ENCODE measurements around the gene TIGAR.

- PRO-cap = no peak
- CAGE, long polyA plus RNA = no peak
Observed at GRCh38 chr12:3474292-3474702, 16.7 kb upstream of the PRMT8 start.

DNA sequence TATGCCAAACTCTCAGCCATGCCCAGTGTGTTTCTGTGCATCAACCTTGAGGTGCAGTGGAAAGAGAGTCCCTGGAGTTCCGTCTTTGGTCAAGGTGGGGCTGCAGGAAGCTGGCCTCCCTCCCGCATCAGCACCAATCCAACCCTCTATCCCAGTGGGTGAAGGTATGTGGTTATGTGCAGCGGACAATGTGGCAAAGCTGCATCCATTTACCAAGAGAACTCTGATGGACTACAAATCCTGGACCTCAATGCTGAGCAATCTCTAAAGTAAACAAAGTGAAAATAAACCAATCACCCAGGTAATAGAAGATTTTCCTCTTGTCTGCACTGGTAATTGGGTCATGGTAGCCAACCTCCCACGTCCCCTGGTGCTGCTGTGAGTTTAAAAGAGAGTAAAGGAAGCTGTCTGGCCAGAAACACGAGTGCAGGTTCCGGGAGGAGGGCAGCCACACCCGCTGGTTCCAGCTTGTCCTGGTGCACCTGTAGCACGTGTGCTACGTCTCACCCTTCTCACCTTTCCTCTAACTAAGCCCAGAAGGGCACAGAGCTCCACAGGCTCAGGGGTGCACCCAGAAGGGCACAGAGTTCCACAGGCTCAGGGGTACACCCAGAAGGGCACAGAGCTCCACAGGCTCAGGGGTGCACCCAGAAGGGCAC, 5.5 kb downstream of the CRACR2A start:
- PRO-cap = no peak
- CAGE, long polyA plus RNA = no peak

GRCh38 chr12:3838683-3839107, 34.5 kb downstream of the PARP11 start:
- PRO-cap = no peak
- CAGE, long polyA plus RNA = no peak

- PRO-cap = no peak
- CAGE, long polyA plus RNA = no peak
Observed at GRCh38 chr12:3868910-3869646, 4.1 kb downstream of the PARP11 start.

DNA sequence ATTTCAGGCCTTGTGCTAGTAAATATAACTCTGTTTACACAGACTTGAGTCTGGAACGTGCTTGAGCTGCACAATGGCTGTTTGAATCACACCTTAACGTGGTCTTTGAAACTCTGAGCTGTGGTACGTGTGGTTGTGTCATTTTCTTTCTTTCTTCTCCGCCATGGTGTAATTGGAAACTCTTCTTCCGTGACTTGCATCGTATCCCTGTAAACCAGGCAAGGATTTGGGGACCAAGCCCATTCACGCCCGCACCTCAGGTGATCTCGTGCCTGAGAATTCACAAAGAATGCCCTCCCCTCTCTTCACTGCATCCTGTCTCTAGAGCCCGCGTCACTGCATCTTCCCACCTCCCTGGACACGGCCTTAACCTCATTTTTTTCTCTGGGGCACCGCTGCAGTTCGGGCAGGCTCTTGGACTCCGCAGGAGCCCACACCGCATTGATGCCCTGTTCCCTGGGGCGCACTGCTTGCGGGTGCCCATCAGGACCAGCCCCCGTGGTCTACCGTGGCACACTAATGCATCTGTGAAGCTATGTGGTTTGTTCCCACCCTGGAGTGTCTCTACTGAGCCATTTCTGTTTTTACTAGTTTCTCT, 78.4 kb upstream of the PARP11 start:
- PRO-cap = no peak
- CAGE, long polyA plus RNA = no peak

- PRO-cap = no peak
- CAGE, long polyA plus RNA = no peak
Observed at GRCh38 chr12:4117995-4118448, 155.5 kb upstream of the CCND2 start.

DNA sequence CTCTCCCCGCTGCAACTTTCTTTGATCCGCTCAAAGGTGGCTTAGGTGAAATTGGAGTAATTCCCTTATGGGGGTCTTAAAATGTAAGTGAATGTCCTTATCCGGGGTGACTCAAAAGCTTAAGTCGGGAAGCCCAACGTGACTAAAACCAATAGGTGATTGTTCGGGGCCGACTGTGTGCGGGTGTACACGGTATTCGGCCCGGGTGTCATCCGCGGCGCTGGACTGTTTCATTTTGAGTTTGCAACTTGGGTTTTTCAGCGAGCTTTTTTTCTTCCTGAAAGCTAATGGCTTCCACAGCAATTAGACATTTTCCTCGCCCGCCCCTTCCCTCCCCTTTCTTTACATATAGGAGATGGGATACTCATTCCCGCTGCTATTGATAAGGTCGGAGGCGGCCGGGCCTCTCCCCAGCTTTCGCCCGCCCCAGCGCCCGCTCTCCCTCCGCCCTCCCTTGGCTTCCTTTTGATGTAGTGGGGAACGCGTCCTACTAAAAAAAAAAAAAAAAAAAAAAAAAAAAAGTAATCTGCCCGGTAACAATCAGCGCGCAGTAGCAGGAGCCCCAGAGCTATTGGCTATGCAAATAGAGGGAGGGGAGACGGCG, 1.9 kb upstream of the CCND2 start:
- PRO-cap = bidirectional peak, plus-strand start at position 234 of the sequence, minus-strand start at position 232 of the sequence; bidirectional peak, plus-strand start outside the sequence, minus-strand start at position 467 of the sequence
- CAGE, long polyA plus RNA = no peak

DNA sequence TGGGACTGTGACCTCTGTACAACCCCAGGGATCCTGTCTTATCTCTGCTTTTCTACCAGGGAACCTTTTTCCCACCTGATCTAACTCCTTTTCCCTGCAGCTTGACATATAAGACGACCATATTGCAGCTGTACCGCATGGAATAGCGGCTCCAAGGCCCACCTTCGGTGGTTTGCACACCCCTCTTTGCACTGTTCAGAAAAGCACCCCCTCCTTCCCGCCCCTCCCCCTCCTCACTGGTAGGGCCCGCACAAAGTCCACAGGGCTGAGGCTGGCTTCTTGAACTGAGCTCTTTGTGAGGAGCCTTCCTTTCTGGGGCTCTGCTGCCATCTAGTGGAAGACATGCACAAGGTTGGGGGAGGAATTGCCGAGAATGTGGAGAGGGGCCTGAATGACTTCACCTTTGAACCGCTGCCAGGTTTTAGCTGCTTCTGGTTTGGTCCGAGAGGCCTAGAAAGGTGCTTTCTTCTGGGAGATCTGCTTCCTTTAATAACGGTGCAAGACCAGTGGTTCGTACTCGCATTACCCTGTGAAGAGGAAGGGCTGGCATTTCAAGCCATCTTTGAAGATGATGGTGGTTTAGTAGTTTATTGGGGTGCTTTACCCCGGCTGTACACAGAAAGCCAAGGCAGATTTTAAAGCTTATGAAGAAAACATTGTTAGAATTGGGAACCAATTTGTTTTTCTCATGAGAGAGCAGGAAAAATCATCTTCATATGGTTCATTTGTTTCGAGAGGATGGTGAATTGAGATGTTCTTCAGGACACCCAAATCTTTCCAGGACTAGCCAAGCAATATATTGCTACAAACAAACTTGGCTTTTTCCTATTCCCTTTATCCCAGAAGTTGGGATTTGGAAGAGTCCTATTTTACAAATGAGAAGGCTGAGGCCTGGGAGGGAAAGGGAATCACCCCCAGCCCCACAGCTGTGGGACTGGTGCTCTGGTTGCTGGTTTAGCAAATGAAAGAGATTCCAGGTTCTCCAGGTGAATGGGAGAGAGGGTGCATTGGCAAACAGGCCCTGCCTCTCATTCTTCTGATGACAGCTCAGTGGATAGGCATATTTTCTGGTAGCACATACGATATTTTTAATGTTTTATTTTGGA, 3.6 kb downstream of the CCND2 start:
- PRO-cap = no peak
- CAGE, long polyA plus RNA = no peak

DNA sequence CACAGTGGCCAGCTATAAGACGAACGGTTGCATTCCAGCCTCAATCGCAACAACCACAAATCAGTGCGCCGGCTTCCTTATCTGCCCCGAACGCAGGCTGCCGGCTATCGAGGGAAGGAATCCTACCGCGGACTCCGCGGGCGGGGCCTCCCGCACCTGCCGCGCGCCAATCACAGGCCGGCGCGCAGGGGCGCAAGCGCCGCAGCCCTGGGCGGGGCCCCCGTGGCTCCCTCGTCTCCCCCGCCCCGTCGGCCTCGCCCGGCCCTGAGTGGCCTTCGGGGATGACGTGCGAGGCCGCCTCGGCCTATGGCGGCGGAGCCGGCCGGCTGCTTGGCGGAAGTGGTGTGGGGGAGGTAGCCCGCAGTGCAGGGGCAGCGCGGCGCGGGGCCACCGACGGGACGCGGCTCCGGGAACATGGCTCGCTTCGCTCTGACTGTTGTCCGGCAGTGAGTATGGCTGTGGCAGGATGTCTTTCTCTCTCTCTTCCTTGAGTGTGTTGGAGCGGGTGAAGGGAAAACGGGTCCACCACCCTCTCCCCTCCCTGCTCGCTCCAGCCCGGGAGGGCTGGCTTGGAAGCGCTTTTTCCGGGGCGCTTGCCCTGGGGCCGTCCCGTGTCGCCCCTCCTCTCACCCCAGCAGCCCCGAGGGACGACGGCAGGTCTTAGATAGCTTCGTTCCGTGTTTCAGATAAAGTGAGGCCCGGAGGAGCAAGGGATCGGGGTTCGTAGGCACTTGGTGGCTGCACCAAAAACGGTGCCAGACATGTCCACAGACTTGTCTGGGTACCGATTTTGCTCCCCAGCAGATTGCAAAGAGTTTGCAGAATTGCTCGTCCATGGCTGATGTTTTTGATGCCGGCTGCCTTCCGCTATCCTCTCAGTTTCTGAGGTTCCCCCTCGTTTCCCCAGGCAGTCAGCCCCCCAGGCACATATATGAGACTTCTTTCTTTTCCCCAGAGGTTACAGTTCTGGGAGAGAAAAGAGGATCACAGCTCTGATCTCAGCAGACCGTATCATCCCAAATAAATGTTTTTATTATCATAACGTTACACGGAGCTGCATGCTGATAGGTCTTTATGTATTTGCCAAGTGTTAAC, at the start of gene TIGAR:
Gene TIGAR (plus strand): TSS at position 356 of the 1,095 bp plus-strand sequence.
- PRO-cap = bidirectional peak, plus-strand start at position 363 of the sequence, minus-strand start at position 92 of the sequence; bidirectional peak, plus-strand start at position 689 of the sequence, minus-strand start at position 633 of the sequence
- CAGE, long polyA plus RNA = start-site peak on the plus strand centred at position 380 of the sequence, 48 bp wide, 190 and 367 reads in 2 replicates

DNA sequence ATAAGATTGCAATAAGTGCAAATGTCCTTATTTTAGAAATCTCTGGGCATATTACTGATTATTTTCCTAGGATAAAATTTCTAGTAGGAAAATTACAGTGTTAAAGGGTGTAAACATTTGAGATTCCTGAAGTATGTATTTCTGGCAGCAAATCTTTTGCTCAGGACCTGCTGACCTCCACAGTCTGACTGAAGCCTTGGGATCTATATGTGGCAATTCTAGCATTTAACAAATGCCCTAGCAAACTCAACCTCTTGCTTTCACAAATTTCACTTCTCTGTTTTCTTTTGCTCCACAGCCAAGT, 5.3 kb upstream of the DYRK4 start:
- PRO-cap = no peak
- CAGE, long polyA plus RNA = no peak

GRCh38 chr12:4567712-4567940, 5.6 kb downstream of the DYRK4 start:
- PRO-cap = no peak
- CAGE, long polyA plus RNA = no peak

DNA sequence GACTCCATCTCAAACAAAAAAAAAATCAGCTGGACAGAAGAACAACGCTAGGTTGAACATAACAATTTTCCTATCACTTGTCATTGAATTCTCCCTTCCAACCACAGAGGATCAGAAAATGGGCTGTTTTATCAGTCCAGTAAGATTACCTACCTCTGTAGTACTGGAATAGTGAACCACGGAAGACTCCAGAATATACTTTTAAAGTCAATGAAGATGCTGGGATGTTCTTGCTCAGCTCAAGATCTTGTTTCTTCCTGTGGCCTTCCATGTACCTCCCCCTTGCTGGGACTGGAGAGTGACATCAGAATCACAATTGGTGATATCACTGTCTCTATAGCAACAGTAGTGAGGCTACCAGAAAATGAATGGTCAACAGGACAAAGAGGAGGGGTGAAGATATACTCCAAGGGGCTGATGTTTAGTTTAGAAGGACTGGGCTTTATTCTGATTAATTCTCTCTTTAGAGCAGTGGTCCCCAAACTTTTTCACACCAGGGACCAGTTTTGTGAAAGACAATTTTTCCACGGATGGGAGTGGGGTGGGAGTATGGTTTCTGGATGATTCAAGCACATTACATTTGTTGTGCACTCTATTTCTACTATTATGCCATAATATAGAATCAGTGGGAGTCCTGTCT, 3.8 kb downstream of the AKAP3 start:
- PRO-cap = no peak
- CAGE, long polyA plus RNA = no peak

DNA sequence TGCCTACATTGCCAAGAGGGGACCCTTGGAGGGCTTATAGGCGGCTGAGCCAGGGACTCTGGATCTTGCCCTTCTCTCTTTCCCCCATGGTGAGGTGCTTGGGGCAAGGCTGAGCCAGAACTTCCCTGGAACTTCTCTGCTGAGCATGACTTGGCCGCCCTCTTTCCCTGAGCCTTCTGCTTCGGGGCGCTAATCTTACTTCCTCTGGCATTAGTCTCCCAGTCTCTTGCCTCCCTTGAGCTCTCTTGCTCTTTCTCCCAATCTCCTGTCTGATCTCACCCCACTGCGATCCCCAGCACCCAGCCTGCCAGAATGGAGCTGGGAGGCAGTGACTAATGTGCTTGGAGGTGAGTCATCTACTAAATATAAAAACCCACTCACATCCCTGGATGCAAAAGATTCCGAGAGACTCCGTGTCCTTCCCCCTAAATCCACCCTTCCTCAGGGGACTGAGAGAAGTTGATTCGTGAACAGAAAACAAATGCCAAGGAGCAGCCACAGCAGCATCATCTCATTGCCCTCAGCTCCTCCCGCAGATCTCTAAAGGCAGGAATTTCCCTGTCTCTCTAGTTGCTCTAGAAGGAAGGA, 45.8 kb upstream of the KCNA5 start:
- PRO-cap = no peak
- CAGE, long polyA plus RNA = no peak

DNA sequence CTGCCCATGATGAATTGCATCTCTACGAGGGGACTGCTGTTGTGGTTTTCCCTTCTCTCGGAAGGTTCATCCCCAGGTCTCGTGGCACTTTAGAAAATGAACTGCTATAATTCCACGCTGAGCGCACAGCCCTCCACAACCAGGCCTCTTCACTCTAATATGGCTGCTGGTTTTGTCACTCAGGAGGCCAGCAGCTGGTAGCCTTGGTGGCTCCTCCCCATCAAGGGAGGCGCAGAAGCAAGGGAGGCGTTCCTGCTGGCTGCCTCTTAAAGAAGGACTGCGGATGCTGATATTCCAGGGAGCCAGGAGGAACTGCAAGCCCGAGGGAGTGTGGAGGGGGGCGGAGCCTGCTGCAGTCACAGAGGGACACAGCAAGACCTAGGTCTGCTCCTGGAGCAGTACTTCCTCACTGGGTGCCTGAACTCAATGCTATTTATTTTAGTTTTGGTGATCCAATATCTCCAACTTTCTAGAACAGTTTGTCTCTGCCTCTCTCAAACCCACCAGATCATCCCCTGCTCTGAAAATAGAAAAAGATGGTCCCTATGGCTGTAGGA, 158.2 kb downstream of the KCNA5 start:
- PRO-cap = no peak
- CAGE, long polyA plus RNA = no peak

- PRO-cap = no peak
- CAGE, long polyA plus RNA = no peak
Observed at GRCh38 chr12:5456667-5457437, 24.9 kb downstream of the NTF3 start.

DNA sequence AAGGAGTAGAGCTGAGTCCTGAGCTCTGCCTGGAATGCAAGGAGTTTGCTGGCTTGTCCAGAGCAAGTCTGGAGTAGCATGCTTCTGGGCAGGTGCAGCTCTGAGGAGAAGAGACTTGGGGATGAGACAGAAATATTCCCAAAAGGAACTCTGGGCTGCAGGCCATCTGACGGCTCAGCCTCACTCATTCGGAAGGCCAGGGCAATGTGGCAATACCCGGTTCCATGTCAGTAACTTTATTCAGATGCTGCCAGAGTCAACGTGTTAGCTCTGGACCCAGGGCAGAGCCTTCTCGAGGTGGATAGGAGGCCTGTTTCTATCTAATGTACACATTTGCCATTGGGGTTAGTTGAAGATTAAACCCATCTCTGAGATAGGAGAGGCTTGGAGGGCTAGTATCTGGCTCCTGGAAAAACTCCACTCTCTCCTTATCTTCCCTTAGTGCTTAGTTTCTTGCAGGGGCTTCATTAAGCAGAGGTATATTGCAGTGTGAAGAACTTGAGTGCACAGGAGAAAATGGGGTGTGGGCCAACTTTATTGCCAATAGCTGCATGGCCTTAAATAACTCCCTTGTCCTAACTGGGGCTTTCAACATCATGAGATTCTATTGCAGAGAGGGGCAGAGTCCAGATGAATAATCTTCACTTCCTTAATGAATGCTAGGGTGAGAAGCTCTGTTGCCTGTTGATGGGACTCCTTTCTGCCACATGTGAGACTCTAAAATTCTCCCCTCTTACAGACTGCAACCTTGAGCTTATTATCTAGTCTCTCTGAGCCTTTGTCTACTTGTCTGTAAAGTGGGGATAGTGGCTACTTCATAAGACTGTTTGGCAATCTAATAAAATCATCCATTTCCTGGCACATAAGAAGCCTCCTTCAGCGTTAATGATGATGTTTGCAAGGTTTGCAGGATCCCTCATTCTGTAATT, 65.7 kb downstream of the NTF3 start:
- PRO-cap = no peak
- CAGE, long polyA plus RNA = no peak

GRCh38 chr12:6084104-6085072, 40.1 kb downstream of the VWF start:
- PRO-cap = no peak
- CAGE, long polyA plus RNA = no peak

DNA sequence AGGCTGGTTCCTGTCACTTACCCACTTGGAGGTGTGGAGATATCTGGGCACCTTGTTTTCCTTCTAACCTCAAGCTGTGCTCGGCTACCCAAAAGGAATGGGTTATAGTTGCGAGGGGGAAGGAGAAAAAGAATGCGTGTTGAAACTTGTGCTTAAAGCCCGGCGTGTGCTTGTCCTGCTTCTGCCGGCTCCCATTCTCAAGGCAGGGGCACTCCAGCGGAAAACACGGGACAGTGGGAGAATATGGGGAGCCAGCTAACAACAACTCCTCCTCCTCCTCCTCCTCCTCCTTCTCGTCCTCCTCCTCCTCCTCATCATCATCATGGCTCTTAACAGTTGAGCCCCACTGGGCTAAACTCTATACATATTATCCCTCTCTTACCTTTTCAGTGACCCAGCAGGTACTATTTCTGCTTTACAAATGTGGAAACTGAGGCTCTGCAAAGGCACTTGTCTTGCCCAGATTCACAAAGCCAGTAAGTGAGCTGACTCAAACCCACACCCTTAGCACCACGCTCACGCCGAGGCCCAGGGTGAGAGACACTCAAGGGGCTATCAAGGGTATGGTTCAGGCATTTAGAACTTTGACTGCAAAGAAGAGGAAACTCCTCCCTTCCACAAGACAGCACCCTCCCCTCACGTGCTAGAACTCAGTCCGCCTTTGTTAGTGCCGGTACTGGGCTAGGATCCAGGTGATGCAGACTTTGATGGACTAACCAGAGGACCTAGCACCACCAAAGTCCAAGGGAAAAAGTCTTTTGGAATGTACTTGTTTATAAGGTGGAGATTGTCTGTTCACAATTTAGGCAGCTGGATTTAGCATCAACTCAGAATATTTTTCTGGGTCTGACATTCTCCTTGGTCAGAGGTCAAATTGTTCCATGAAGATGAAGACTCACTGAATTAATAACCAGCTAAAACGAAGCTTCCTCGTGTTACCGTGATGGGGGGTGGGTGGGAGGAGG, 33.9 kb downstream of the VWF start:
- PRO-cap = no peak
- CAGE, long polyA plus RNA = no peak

GRCh38 chr12:6142668-6143126, 18.2 kb upstream of the VWF start:
- PRO-cap = no peak
- CAGE, long polyA plus RNA = no peak

GRCh38 chr12:6199226-6200298, 638 bp upstream of the CD9 start:
- PRO-cap = bidirectional peak, plus-strand start at chr12:6200367, minus-strand start at chr12:6200231
- CAGE, long polyA plus RNA = no peak